Frontal cortex (tissue), 2 donors: ENCODE data around the genes POP4 and ZNF507.

DNA sequence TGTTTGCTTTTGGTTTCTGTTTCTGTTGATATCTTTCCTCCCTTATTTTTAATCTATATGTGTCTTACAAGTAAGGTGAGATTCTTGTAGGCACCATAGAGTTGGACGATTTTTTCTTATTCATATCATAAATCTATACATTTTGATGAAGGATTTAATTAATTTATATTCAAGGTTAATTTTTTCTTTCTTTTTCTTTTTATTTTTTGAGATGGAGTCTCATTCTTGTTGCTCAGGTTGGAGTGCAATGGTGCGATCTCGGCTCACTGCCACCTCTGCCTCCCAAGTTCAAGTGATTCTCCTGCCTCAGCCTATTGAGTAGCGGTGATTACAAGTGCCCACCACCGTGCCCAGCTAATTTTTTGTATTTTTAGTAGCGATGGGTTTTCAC, 57.6 kb downstream of the ZNF254 start:
- RAMPAGE, long total RNA = no peak

- RAMPAGE, long total RNA = no peak
Measured at GRCh38 chr19:27775860-27776479, 1437.0 kb downstream of the UQCRFS1 start.

- RAMPAGE, long total RNA = no peak
Measured at GRCh38 chr19:27780692-27781336, 1432.1 kb downstream of the UQCRFS1 start.

DNA sequence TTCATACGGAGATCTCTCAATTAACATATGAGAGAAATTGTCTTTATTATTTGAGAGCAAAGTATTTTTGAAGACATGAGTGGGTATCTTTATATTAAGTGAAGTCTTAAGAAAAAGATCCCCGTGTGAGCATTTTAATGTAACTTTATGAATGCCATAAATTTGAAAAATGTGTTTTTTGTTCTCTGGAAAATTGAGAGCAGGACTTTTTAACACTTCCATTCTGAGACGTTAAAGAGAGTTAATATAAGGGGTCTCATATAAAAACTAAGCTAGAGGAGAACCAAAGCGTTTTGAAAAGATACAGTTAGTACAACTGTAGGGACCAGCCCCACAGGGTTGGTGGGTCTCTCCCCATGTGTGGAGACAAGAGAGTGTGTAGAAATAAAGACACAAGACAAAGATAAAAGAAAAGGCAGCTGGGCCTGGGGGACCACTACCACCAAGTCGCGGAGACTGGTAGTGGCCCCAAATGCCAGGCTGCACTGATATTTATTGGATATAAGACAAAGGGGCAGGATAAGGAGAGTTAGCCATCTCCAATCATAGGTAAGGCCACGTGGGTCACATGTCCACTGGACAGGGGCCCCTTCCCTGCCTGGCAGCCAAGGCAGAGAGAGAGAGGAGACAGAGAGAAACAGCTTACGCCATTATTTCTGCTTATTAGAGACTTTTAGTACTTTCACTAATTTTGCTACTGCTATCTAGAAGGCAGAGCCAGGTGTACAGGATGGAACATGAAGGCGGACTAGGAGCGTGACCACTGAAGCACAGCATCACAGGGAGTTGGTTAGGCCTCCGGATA, 1411.2 kb downstream of the UQCRFS1 start:
- RAMPAGE, long total RNA = no peak

DNA sequence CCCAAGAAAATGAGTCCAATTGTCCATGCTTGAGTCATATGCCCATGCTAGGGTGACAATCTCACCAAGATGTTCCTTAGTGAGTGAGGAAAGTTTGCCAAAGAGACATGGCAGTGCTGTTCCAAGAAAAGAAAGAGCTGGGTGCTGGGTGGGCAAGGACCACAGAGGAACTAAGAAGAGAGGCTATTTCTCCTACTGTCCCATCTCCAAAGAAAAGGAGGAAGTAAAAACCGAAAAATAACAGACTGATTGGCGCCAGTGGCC, 606.8 kb downstream of the UQCRFS1 start:
- RAMPAGE, long total RNA = no peak

DNA sequence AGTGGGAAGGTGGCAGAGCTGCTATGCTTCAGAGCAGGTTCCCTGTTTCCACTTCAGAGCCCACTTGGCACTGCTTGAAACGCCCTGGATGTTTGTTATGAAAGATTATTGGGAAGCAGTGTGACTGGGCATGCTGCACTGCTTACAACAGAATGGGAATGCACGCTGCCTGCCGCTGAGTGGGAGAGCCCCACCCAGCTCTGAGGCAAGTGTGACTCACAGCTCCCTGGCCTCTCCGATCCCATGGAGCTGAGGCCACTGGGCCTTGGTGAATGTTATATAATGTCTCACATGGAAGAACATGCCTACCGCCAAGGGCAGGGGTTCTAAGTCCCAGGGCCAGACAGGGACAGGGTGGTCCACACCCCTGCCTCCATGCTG, 113.7 kb downstream of the UQCRFS1 start:
- RAMPAGE, long total RNA = no peak

- RAMPAGE, long total RNA = no peak
Measured at GRCh38 chr19:29524784-29525674, 765 bp upstream of the VSTM2B start.

DNA sequence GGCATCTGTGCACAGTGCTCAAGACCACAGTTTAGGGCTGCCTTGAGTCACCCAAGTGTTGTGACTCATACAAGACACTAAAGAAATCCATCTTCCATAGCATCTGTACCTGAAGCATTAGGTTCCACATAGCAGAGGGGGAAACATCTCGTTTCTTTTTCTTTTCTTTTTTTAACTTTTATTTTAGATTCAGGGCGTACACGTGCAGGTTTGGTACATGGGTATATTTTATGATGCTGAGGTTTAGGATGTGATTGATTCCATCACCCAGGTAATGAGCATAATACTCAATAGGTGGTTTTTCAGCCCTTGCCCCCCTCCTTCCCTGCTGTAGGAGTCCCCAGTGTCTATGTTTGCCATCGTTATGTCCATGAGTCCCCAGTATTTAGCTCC, 18.3 kb upstream of the POP4 start:
- RAMPAGE, long total RNA = no peak

DNA sequence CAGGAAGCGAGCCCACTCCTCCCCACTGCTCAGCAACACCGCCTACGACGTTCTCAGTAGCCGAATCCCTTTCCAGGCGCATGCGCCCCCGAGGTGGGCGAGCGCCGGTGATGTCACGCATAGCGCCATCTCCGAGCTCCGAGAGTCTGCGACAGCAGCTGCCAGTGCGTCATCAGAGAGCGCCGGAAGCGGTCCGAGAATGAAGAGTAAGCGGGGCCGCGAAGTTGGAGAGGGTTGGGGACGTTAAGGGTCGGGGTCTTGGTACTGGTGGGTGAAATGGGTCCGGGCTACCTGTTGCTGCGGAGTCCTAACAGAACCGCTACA, at the start of gene POP4:
Gene POP4, plus strand, starts transcription at position 164 of the 324 bp plus-strand sequence.
- RAMPAGE, long total RNA = no peak

DNA sequence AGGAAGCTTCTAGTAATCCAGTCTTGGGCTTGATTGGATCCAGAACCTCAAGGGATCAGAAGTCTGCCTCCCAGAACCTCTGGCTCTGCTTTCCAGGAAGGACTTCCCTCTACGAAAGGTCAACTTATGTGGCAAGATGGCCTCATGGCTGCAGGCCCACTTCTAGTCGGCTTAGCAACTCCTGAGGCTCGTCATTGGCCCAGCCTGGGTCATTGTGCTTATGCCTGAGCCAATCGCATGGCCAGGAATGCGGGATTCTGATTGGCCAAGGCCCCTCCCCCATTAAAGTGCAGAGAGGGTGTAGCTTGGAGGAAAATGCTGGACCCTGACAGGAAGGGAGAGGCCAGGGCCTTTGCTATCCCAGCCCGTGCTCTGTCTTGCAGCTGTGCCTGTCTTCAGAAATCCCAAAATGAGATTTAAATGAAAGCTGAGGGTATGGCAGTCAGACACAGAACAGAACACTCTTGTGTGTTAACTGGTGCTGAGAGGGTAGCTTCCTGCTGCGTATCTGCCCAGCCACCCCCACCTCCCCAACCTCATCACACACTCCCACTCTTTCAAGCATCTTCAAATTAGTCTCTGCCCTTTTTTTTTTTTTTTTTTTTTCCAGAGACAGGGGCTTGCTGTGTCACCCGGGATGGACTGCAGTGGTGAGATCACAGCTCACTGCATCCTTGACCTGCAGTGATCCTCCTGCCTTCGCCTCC, 5.5 kb upstream of the CCNE1 start:
- RAMPAGE, long total RNA = no peak

DNA sequence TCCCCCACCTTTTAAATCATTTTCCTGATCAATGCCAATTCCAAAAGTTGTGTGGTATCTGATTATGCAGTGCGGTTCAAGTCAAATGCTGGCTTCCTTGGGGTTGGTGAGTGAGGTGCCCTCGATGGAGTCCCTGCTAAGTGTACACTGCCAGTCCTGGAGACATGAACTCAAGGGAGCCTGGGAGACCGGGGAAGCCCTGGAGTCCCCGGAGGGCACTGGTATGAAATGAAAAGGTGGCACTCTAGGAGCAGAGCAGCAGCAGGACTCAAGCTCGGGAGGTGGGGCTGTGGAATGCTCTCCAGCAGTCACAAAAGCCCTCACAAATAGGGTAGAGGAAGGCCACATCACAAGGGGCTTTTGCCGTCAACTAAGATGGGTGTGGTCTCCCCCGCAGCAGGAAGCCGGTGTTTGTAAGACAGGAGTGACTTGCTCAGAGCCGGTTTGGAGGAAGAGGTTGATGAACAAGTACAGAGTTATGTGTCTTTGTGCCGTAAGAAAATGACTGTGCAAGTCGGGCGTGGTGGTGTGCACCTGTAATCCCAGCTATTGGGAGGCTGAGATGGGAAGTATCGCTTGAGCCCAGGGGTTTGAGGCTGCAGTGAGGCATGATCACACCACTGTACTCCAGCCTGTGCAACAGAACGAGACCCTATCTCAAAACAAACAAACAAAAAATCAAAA, 19.3 kb downstream of the CCNE1 start:
- RAMPAGE, long total RNA = no peak

GRCh38 chr19:29844206-29844622, 32.4 kb downstream of the CCNE1 start:
- RAMPAGE, long total RNA = no peak

- RAMPAGE, long total RNA = no peak
Measured at GRCh38 chr19:30228585-30228928, 143.6 kb upstream of the ZNF536 start.

DNA sequence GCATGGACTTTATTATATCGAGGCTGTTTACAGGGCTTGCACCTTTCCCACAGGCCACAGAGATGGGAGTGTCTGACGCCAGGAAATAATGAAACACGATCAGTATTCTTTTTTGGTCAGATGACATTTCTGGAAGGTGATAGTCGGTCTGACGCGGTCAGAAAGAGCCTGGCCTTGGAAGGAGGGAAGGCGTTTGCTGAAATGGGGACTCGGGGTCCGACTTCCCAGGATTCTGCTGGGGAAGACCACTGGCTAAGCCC, 11.8 kb upstream of the ZNF536 start:
- RAMPAGE, long total RNA = no peak

GRCh38 chr19:30360737-30361238, 11.4 kb upstream of the ZNF536 start:
- RAMPAGE, long total RNA = no peak

- RAMPAGE, long total RNA = no peak
Measured at GRCh38 chr19:31339267-31339799, 9.9 kb downstream of the TSHZ3 start.

DNA sequence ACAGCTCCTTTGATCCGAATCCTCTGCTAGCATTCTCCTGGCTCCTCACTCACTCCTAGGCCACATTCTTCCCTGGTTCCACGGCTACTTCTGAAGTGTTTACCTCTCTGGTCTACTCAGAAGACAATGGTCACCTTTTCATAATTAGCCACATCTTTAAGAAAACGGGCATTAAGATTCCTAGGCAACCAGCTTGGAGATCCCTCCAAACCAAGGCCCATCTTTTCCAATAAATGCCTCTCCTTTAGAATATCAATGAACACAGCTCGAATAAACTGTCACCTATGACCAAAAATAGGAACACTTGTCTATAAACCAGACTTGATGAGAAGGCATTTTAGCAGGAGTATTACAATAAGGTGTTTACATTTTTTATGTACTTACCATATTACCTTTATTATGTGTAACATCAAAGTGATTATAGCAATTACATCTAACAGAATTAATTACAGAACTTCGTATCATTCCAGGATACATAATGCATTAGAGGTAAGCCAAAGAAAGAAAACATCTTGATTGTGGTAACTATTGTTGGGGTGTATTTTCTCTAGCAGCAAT, 7.4 kb downstream of the TSHZ3 start:
- RAMPAGE, long total RNA = no peak

DNA sequence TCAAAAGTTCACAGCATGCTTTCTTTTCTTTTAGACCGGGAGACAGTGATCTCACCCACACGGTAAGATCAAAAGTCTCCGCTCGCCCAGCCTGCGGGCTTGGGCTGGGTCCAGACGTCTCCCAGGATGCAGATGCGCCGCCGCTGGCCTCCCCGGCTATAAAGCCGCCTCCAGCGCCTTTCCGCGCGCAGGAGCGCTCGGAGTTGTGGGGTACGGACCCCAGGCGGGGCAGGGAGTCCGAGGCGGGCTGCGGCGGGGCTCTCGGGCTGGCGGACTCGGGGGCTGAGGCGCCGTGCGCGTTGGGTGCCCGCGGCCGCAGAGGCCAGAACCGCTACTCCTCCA, 2.0 kb upstream of the TSHZ3 start:
- RAMPAGE, long total RNA = no peak

GRCh38 chr19:32345290-32345760, at the start of gene ZNF507:
ZNF507 (plus strand) TSS chr19:32345610.
- RAMPAGE, long total RNA = no peak

DNA sequence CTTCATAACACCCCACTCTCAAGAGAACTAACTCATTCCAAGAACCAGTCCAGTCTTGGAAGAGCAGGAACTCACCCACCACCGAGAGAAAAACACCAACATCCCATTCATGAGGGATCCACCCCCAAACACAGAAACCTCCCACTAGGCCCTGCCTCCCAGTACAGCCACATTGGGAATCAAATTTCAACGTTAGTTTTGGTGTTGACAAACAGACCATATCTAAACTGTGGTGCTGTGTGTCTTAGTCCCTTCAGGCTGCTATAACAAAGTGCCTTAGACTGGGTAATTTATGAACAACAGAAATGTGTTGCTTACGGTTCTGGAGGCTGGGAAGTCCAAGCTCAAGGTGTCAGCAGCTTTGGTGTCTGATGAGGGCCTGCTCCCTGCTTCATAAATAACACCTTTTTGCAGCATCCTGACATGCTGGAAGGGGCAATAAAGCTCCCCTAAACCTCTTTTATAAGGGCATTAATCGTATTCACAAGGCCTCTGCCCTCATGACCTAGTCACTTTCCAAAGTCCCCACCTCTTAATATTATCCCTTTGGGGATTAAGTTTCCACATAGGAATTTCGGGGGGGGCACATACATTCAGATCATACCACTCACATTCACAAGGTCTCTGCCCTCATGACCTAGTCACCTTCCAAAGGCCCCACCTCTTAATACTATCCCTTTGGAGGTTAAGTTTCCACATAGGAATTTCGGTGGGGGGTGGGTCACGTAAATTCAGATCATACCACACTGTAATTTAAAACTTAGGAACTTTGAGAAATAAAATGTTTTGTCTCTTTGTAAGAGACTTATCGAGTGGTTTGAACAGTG, 27.4 kb downstream of the ZNF507 start:
- RAMPAGE, long total RNA = no peak